H7 (cell line): ENCODE measurements around a stretch of chr9.

DNA sequence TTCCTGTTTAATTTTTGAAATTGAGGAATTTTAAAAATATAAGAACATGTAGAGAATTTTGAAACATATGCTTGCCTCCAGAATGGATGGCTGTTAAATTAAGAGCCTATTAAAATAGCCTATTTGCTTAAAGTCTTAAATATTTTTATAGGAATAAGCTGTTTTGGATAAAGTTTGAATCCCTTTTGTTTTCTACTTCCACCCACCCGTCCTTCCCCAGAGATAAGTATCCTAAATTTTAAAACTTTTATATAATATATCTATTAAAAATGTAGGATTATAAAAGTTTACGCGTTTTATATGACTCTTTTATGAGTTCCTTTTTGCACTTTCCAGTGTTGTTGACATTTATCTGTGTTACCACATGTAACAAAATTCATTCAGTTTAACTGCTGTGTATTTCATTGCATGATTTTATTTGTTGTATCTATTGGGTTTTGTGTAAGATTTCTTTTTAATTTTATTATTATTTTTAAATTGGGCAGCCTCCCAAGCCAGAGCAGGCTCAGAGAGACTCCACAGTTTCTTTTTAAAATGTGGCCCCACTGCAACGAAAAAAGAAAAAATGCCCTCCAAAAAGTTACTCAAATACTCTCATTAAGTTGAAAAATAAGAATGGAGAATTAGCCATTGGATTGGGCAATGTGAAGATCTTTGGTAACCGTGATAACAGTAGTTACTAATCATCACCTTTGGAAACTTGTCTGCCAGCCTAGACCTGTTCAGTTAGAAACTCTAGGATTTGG lies 33.9 kb downstream of the VPS13A start:
- RAMPAGE, long total RNA = no peak

GRCh38 chr9:77482587-77483458 lies 165.3 kb downstream of the GNA14 start:
- RAMPAGE, long total RNA = no peak

- RAMPAGE, long total RNA = no peak
These were observed 181.2 kb upstream of the GNA14 start for GRCh38 chr9:77829344-77829785.

DNA sequence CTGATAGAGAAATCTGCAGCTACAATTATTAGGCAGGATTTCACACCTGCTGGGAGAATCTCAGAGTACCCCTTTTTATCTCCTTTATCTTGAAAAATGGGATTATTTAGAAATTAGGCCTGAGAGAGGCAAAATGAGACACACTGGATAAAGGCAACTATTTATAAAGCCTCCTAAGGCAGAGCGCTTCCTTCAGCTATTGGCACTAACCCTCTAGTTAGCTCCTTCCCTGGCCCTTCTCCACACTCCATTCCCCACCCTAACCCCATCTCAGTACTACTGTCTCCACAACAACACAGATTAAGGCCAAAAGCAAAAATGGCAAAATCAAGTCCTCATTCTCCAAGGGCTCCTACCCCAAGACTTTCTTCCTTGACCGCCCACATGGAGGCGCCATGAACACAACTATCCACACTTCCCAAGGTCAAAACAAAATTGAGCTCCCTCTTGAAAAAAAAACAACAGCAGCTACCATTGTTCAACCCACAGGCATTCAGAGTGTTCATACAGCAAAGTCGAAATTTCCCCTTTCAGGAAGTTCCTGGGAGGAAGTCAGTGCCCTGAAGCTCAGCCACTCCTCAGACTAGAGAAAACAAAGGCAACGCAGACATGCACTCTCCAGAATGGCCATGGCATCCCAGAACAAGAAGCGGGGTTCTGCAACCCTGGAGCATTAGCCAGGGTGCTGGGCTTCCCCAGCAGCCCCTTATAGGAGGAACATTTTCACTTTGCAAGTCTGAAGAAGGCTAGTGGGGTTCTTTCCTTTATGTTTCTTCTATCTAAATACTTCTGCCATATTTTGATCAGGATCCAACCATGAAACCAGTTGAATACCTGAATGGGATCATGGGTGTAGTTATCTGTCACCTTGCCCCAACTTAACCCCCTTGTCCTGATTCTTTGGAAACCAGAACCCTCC lies 54.3 kb downstream of the GNAQ start:
- RAMPAGE, long total RNA = no peak

- RAMPAGE, long total RNA = no peak
These were observed 27.2 kb downstream of the GNAQ start for GRCh38 chr9:78004429-78004884.

GRCh38 chr9:78271355-78271981 lies 25.5 kb upstream of the PSAT1 start:
- RAMPAGE, long total RNA = no peak

GRCh38 chr9:78438265-78438715 lies 141.4 kb downstream of the PSAT1 start:
- RAMPAGE, long total RNA = no peak

DNA sequence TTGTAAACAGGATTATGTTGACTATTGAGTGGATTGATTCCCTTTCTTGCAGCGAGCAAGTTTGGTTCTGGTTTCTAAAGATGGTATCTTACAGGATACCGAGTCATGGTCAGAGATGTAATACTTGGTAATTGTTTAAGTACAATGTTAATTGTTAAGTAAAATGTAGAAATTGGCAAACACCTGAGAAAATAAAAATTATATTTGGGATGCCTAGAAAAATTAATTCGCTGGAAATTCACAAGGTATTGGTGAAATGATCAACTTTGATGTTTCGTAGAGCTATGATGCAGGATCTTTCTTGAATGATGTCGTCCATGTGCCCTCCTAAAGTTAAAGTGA lies 372.4 kb downstream of the PSAT1 start:
- RAMPAGE, long total RNA = no peak

DNA sequence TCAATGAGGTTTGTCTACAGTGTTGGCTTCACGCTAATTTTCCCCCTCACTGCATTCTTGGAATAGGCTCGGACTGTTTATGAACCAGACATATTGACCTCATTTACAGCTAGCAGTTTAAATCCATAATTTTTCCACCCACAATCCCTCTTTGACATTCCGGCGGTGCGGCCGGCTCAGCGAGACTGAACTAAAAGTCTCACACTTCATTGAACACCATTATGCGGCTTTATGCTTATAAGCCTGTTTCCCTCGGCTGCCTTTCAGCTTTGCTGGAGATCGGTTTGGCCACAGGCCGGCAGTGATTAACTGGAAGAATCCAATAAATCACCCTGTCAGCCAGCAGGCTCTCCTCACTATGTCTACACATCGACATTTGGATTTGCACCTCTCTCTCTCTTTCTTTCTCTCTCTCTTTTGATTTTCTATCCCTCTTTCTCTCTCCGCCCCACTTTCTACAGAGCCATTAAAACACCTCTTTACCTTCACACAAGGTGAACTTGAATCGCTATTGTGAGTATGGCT lies 315.0 kb upstream of the TLE4 start:
- RAMPAGE, long total RNA = no peak

GRCh38 chr9:79572348-79572950 lies 684 bp downstream of the TLE4 start:
- RAMPAGE, long total RNA = no peak

GRCh38 chr9:79581567-79582373 lies 10.0 kb downstream of the TLE4 start:
- RAMPAGE, long total RNA = no peak

DNA sequence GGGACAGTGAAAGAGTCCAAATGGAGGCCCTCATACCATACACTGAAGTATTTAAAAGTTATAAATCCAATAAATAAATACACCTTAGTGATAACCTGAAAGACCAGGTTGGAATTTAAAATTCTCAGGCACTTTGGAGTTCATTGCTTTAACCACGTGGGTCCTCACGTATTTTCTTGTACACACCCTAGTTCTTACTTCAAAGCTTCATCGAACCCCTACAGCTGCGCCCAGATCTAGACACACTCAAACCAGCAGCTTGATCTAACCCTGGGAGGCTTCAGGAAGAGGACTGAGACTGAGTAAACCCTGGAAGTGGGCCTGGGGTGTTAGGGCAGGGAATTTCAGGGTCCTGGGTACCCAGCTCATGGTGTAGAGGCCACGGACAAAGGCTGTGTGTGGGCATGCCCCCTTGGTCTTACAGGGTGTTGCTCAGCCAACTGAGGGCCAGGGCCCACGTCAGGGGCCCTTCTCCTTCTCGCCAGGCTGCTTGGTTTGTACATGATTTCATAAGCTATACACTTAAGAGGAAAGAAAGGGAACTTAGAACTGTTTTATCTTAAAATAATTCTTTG lies 95.2 kb downstream of the TLE4 start:
- RAMPAGE, long total RNA = no peak

DNA sequence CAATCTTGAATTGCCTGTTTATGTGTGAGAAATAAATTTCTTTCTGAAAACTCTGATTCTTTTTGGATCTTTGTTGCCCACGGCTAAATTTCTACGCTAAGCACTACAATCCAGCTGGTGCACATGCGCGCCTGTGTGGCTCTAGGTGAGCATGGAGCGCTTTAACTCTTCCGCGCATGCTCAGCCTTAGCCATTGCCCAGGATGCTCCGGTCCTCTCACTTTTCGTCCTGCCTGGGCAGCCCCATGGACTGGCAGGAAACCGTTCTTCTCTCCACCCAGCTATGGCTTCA lies 190.8 kb downstream of the TLE4 start:
- RAMPAGE, long total RNA = no peak

GRCh38 chr9:81597947-81598741 lies 91.2 kb downstream of the TLE1 start:
- RAMPAGE, long total RNA = no peak

DNA sequence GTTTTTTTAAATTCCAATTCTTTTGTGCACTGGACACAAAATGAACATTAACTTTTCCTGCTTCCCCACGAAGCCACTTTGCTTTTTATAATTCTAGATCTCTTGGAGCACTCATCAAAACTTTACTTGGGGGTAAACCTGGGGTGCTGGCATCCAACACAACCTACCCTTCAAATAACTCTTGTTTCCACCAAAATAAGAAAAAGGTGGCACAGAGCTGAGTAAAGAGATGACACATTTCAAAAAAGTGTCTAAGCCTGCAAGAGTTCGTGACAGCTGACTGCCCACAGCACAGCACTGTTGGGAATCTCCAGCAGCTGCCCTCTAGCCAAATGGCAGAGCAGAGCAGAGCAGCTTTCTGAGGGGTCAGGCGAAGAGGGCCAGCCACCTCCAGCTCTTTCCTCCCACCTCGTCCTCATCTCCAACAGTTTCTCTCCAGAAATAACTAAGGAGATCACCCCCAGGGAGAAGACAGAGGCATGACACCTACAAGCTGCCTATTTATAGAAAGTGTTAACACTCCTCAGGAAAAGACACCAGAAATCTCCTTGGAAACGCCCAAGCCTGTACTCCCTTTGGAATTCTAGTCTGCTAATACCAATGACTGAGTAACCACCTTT lies 79.7 kb downstream of the TLE1 start:
- RAMPAGE, long total RNA = no peak

DNA sequence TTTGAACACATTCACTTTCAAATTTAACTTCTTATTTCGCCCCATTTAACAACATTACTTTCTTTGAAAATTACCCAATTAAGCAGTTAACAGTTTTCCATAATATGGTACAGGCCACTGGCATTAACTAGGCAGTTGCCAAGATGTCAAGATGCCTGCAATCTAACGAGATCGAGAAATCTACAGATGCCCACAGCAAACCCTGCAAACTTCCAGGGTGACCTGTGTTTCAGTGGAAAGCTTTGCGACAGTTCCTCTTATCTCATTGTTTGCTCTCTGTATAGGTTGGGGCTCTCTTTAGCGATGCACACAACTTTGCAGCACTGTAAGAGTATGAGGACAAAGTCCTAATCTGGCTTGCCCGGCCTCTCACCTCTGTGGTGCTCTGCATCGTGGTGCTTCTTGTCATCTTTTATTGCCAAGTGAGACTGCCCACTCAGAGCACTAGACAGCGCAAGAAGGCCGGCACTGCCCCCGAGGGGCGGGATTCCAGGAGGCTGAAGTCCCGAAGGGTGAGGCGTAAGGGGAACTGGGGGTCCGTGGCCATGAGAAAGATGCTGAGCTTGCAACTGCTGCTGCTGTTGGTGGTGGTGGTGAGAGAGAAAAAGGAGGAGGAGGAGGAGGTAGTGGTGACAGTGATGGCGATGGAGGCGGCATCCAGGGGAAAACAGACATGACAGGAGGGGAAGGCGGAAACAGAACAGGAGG lies 55.5 kb downstream of the TLE1 start:
- RAMPAGE, long total RNA = no peak

DNA sequence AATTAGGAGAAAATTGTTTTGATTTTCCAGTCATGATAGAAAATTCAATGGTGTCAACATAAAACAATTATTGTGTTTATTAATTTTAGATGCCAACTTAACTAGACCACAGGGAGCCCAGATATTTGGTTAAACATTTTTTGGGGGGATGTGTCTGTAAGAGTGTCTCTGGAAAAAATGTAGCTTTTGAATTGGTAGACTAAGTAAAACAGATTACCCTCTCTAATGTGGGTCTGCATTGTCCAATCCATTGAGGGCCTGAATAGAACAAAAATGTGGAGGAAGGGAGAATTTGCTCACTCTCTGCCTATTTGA lies 328.2 kb downstream of the SPATA31D1 start:
- RAMPAGE, long total RNA = no peak

- RAMPAGE, long total RNA = no peak
These were observed 500.0 kb downstream of the SPATA31D1 start for GRCh38 chr9:82488445-82489108.

GRCh38 chr9:82560181-82560989 lies 502.6 kb downstream of the RASEF start:
- RAMPAGE, long total RNA = no peak

DNA sequence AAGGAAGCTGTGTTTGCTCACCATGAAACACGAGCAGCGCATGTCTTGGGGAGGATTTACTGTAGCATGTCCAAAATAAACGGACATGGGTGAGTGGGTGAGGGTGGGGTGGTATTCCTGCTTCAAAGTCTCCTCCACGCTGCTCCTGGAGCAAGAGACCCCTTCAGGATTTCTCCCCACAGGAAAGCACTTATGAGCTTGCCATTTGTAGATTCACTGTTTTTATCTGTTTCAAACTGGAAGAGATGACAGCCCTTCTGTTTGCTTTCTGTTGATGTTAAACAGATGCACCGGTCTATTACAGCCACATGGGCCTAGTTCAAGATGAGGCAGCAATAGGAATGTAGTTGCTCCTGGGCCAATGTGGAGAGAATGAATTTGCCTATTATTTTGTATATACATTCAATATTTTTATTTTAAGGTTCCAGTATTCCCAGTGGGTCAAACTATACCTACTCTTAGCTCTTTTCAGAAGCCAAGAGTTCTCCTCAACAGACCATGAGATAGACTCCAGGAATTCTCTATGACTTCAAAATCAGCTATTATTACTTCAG lies 461.7 kb downstream of the RASEF start:
- RAMPAGE, long total RNA = no peak